ENCODE measurements around the genes TNN and BRINP2.

DNA sequence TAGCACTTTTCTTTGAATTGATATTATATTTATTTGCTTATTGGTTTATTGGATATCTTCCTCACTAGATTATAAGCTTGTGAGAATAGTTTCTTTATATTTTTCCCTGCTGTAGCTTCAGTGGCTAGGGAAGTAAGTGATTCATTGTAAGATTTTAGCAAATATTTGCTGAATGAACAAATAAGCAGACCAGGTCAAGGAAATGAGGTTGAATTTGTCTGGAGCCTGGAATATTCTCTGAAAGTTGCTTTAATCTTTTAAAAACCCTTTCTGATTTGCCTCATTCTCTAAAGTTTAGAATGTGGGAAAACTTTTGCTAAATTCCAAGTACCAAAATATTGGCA lies 80.2 kb downstream of the RABGAP1L start:
- PRO-cap: no peak
- RAMPAGE, long total RNA: no peak

- PRO-cap: no peak
- RAMPAGE, long total RNA: no peak
Observed at GRCh38 chr1:174522635-174523209, 75.0 kb downstream of the GPR52 start.

DNA sequence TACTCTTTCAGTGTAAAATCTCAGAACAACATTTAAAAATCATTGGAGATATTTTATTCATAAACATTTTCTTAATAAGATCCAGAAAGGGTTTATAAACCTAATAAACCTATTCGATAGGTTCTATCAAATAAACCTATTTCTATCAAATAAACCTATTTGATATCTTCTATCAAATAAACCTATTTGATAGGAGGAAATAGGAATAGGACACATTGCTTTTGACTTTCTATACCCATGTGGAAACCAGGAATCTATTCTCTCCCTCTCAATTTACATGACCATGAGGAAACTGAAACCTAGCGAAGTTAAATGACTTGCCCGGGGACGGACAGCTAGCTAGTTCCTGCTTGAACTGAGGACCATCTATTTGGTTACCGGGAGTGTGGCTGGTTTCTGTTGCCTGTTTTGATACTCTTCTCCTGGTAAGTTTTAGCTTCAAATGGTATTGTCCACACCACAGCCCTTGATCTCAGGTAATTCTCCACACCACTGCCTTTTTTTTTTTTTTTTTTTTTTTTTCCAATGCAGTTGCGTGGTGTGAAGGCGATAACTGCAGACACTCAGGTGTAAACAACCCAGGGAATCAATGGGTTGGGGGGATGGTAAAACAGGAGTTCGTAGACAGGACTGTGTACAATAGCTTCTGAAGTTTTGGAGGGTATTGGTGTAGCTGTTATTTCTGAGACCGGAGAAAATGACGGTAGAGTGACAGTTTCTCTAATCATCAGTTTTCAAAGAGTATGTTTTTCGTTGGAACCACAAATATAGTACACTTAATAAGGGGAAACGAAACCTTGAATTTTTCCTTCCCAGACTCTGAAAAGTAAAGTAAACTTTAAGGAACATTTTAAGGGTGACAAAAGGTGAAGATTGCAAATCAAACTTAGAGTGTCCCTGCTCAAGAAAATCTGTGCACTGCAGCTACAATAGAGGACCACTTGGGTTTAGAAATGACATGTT lies 125.4 kb upstream of the CACYBP start:
- PRO-cap: no peak
- RAMPAGE, long total RNA: no peak

GRCh38 chr1:174898386-174899284 lies 101.1 kb upstream of the CACYBP start:
- PRO-cap: no peak
- RAMPAGE, long total RNA: no peak

DNA sequence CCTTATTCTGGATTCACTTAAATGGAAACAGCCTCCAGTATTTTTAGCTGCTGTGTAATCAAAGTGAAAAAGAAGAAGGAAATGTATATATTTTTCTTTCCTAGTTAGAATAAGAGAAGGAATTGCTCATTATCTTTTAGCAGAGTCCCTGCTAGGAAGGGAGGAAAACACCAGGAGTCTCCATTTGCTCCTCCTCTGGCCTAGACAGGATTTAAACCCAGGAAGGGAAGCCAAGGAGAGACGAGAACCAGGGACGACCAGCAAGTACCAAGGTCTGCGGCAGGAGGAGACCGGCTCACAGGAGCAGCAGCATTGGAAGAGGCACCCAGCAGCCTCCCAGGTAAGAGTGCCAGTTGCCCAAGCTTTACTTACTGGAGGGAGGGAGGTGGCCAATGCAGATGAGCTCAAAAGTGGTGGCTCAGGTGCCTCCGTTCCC lies at the start of gene TNN:
TNN (plus strand) TSS at position 238 of the 436 bp plus-strand sequence.
- PRO-cap: no peak
- RAMPAGE, long total RNA: no peak

DNA sequence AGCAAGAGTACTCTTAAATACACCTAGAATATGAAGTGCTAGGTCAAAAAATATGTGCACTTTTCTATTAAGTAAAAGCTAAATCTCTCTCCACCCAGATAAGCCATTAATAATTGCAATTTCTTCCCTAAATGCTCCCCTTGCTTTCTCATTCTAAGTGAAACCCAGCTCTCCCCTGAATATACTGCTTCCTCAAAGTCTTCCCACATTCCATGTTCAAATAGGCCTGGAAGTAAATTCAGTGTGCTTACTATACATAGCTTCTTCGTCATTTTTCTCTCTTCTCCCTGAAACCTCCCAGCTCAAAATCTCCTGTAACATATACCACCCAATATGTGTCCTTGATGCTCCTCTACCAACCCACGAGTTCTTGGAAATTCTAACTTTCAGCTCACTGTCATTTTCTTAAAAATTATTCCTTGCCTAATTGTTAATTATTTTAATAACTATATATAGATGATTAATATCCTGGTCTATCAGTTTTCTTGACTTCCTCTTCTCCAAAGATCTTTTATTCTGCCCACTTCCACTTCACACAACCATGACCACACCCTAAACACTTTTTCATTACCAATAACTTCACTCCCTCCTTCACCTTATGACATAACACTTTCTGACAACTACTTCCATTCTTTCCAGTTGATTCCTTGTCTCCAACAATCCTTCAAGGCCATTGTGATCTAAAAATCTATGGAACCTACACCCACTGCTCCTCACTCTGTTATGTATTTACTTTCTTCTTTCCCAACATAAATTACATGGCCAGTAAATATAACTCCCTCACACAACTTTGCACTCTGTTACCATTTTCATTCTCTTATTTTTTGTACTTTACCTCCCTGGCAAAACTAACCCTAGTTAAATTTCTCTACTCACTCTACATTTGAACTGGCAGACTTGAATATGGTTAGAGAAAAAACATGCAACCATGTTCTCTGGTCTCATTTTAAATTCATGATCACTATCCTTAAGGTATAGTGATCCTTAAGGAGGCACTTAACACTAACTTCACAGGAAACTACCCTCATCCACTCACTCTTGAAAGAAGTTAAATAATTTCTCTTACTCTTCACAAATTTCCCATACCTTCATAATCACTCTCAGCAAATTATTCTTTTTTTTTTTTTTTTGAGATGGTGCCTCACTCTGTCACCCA lies 153.7 kb downstream of the COP1 start:
- PRO-cap: no peak
- RAMPAGE, long total RNA: no peak

GRCh38 chr1:176112598-176113135 lies 94.4 kb downstream of the COP1 start:
- PRO-cap: no peak
- RAMPAGE, long total RNA: no peak

DNA sequence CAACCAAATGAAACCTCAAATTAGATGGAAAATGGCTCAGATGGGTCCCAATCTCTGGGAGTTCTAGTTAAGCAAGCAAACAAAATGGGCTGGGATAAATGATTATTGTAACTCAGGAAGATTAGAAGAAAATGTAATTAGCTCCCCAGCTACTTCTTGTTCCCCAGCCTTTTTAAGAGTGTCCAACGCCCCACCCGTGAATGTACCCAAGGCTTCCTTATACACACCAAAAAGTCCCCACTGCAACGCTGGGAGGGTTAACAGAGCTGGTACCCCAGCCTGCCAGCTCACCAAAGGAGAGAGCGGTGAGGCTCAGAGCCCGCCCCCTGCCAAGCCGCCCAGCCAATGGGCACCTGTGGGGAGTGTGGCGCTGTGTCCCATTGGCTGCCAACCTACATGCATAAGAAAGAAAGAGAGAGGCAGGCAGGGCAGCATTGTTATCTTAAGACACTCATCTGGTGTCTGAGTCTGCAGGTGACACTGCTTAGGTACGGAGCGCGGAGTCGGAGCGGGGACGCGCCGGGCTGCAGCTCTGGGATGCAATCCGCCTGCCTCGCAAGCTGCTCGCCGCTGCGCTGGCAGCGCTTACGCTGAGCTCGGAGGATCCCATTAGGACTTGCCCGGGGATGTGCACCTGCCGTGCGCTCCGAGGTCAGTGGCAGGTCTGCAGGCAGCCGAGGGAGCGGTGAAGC lies at the start of gene BRINP2:
BRINP2 (plus strand) TSS at position 465 of the 692 bp plus-strand sequence.
- PRO-cap: no peak
- RAMPAGE, long total RNA: no peak

DNA sequence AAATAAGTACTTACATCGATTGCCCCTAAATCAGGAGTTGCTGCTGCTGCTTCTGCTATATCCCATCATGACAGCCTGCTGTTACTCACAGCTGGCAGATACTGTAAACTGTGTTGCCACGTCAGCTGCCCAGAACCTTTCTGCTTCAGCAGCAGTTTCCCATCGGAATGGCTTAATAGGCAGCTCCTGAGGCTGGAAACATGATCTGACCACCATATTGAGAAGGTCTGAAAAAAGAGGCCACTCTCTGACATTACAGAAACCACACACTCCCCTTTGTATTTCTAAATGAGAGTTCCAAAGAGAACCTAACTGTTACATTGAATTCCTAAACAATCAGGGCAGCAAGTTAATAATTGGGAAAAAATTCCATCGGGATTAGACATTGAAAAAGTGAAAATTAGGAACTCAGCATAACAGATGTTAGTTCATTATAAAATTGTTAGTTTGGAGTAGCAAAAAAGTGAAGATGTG lies 14.4 kb upstream of the SEC16B start:
- PRO-cap: no peak
- RAMPAGE, long total RNA: no peak

- PRO-cap: no peak
- RAMPAGE, long total RNA: no peak
Observed at GRCh38 chr1:178052544-178052930, 41.4 kb upstream of the RASAL2 start.

- PRO-cap: no peak
- RAMPAGE, long total RNA: no peak
Observed at GRCh38 chr1:178320699-178321078, 176.1 kb downstream of the CLEC20A start.

DNA sequence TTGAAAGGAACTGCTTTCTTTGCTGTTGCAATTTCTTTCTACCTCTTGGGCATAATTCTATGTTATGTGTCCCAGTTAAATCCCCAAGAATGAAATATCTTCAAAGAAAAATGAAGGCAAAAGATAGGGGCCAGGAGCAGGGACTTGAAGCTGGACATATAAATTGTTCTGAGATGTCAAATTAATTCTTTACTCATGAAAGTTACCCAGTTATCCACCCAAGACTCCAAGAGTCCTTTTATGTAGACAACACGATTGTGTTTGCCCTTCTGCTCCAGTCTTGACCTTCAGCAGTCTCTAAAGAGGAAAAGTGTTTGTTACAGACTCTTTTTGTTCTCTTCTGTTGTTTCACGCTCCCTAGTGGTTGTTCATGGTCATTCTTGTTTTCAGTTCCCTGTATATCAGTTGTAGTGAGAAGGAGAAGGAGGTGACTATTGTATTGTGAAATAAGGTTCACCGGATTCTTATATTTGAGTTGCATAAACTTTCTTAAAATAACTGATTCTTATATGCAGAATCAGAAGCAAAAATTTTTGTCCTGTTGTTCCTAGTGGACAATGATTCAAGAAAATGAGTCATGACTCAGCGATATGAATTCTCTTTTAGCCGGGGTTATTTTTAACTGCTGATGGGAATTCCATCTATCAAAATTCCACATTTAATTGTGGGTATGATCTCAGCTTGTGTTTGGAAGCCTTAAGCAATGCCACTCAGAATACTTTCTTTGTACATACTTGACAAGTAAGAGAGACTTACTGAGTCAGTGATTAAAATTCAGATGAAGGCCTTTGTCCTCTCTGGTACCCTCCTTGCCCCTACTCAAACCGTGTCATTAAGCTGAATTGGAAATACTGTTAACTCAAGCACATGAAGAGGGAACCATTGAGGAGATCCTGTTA lies 152.2 kb downstream of the CLEC20A start:
- PRO-cap: no peak
- RAMPAGE, long total RNA: no peak

- PRO-cap: no peak
- RAMPAGE, long total RNA: no peak
Observed at GRCh38 chr1:178578414-178578931, 65.6 kb downstream of the TEX35 start.

DNA sequence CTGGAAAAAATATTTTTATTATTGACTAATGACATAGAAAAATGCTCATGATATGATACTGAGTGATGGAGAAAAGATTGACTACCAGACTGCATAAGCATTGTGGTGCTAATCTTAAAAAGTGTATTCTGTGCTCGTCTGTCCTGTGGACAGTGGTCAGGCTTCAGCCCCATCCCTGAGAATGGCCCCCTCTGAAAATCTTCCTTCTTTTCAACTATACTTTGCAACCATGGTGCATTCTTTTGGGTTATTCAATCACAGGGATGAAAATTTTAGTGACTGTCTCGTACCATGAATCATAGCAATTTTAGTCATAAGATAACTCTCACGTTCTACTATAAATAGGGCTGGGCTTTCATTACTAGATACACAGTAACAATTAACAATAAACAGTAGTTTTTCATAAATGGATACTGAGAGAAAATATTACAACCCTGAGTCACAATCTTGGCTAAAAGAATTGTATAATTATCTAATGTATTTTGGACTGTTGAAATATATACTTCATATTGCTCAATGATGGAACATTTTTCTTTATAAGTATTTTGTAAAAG lies 96.0 kb downstream of the TEX35 start:
- PRO-cap: no peak
- RAMPAGE, long total RNA: no peak

GRCh38 chr1:178630446-178630939 lies 94.6 kb upstream of the RALGPS2 start:
- PRO-cap: no peak
- RAMPAGE, long total RNA: no peak

DNA sequence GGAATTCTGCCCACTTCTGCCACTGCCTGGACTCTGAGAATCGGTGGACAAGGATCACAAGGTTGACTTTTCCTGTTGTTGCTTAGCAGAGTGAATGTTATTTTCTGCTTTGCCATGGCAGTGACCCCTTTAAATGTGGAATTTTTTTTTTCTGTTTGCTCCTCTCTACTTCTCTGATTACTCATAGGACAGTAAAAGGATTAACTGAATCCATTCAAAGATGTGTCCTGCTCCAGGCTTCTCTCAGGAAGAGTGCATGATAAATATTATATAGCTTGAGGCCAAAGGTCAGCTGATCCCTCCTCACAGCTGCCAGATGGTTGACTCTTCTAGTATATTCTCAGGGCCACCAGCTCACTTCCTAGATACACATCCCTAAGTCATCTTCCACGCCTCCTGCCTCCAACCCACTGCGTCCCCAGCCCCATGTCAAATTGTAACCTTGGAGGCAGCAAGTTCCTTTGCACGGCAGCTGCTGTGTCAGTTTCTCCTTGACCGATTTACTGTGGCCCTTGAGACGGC lies 74.0 kb upstream of the RALGPS2 start:
- PRO-cap: no peak
- RAMPAGE, long total RNA: no peak

DNA sequence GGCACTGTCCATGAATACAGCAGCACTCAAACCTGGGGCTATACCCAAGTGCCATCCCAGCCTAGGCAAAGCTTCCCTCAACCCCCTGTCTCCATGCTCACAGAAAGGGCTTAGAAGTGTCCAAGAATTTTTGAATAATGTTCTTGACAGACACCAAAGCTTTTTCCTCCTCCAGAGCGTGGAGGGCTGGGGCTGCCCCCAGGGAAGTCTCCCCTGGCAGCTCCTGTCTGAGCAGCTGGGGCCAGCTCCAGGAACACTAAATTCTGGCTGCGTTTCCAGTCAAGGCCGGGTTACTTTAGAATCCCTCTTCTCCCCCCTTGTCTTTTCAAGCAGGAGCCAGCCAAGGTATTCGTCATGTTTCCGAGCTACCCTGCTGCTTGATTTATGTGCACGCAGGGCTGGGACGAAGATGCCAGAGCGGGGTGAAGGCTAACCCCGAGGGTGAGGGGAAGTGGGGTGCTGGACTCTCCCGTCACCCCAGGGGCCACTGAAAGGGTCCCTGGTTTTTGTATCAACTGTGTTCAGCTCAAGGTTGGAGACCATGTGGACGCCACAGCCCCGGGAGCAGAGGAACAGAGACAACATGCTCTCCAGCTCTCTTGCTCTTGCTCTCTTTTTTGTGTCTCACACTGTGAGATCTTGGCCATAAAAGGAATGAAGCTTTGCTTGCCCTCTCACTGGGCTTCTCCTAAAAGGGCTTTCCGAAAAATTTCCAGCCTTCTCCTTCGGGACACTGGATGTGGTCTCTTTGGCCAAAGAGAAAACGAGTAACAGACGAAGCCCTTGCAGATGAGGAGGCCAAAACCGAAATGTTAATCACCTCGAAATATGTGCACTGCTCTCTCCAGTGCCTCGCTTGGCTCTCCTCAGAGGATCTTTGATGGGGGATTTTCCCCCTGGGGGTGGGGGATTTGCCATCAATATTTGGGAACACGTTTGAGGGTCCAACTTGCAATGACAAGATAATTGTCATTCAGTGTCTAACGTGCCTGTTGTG lies 68.2 kb upstream of the ANGPTL1 start:
- PRO-cap: no peak
- RAMPAGE, long total RNA: no peak

DNA sequence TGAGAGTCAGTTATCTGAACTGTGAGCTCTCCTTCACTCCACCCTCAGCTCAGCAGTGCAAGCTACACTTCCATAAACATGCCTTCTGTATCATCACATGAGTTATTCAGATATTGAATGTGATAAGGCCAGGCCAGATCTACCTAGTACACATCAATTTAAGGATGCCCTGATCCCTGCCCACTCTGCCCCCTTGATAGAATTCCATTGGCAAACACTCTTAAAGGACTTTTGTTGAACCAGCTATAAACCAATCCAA lies 60.3 kb upstream of the FAM20B start:
- PRO-cap: no peak
- RAMPAGE, long total RNA: no peak

GRCh38 chr1:179016779-179017687 lies 8.7 kb upstream of the FAM20B start:
- PRO-cap: no peak
- RAMPAGE, long total RNA: no peak

DNA sequence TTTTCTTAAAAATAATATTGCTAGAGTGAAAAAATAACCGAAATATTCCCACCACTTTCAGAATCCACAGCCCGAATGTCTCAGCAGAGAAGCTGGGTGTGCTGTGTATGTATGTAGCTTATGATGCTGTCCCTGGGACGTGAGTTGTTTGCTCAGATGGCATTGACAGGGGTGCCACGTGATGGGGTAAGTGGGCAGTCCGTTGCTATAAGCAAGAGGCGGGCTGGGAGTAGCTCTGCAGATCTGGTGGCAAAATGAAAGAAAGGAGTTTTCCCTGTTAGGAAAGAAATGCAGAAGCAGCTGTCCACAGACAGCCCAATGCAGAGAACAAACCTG lies 3.8 kb upstream of the FAM20B start:
- PRO-cap: no peak
- RAMPAGE, long total RNA: no peak

Data from urinary bladder (tissue), 3 donors.